BE2C (cell line): ENCODE data around the gene PEX11A.

DNA sequence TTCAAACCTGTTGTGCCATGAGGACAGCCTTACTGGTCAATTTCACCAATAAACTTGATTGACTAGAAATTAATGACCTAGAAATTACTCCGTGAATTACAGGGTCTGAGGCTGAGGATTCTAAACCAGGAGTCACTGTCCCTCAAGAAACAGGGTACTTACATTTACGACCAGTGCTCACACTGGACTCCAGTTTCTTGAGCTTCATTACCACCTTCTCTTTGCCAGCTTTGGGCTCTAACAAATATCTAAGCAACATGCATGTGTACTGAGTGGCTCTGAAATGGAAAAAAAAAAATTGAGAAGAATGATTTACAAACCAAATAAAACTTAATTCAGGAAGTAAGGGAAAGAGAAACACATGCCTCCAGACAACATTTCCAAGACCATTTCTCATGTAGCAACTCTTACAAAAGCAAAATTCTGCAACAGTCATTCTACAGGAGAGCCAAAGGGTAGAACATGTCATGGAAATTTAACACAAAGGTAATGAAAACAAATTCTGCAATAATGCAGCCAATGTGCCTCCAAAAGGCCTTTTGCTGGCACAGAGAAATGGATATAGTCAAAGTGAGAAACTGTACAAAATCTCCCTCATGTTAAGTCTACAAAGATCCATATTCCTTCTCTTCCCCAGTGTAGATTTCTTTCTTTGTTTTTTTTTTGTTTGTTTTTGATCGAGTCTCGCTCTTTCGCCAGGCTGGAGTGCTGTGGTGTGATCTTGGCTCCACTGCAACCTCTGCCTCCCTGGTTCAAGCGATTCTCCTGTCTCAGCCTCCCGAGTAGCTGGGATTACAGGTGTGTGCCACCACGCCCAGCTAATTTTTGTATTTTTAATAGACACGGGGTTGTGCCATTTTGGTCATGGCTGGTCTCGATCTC is 4.0 kb downstream of the PEX11A start:
- RRBS = no CpG with 5 or more reads among the region's 10 CpGs

DNA sequence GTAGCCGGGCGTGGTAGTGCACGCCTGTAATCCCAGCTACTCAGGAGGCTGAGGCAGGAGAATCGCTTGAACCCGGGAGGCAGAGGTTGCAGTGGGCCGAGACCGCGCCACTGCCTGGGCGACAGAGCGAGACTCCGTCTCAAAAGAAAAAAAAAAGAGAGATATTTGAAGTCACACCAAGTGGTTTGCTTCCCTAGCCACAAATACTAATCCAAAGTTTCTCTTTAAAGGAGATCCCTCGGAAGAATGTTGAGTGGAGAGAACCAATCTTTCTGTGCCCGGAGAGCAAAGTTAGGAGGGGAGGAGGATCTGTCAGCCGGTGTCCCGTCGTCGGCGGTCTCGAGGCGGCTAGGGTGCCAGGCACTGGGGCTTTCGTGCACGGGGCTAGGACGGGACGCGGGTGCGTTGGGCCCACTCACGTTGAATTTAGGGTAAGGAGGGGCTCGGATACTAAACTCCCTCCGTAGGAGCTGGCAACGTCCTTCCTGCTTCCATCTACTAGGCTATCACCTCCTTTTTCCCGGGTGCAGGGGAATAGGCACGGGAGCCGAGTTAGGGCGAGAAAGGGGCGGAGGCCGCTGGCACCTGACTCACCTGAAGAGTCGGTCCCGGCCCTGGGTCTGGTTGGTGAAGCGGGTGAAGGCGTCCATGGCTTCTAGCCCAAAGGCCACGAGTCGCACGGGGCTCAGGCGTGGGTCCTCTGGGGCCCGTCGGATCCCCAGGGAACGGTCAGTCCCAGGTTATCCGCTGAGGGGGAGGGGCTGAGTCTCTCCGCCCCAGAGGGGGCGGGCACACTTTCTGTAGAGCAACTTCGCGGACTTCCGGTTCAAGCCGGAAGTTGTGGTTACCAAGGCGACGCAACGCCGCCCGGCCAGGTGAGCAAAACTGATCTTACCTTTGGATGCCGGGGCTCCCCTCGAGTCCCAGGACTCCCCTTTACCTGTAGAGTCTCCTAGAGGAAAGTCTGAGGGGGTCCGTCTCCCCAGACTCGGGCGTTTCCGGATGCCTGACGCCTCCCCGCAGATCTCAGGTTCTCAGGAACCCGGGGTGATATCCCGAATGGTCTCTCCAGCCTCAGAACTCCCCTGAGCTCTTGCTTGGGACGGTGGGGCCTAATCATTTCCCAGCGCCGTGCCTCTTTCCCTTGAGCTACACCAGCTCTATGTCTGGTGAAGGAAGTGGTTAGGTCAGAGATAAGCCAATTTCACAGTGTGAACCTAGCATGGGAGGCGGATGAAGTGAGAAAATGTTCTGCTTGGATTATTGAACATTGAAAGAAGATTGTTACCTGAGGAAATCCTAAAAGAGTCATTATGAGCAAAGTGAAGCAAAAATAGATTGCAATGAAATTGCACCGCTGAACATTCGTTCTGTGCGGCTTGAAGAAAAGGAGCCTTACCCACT is at the start of gene PEX11A:
Gene PEX11A (minus strand): TSS at position 772 of the 1,404 bp plus-strand sequence.
- RRBS = 3% methylated on average over 20 of the region's 76 CpGs

- RRBS = 12% methylated on average over 16 of the region's 54 CpGs
These were observed 1.0 kb downstream of the MESP1 start for GRCh38 chr15:89749829-89750636.

DNA sequence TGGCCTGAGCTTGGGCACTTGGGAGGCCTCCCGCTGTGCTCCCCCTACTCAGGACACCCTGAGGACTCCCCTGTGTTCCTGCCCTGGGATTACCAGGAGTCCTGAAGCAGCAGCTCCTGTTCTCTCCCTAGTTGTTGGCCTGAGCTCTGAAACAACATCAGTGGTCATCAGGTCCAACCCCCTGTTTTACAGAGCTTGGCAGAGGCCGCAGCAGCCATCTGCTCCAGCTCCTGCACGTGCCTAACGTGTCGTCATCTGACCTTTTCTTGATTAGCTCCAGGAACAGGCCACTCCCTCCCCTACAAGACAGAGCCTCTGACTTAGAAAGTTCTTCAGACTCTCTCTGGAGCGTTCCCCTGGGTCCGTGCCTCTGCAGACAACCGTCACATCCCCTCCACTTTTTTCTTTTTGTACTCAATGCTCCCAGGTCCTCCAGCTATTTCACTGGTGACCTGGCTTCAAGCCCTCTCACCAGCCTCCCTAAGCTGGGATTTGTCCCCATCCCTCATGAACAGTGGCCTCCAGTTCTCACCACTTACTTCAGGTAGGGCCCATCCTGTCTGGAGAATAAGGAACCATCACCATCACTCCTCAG is 7.9 kb upstream of the MESP2 start:
- RRBS = no CpG with 5 or more reads among the region's 8 CpGs

GRCh38 chr15:89825189-89825678 is 10.6 kb upstream of the ANPEP start:
- RRBS = 92% methylated on average over 1 of the region's 8 CpGs

DNA sequence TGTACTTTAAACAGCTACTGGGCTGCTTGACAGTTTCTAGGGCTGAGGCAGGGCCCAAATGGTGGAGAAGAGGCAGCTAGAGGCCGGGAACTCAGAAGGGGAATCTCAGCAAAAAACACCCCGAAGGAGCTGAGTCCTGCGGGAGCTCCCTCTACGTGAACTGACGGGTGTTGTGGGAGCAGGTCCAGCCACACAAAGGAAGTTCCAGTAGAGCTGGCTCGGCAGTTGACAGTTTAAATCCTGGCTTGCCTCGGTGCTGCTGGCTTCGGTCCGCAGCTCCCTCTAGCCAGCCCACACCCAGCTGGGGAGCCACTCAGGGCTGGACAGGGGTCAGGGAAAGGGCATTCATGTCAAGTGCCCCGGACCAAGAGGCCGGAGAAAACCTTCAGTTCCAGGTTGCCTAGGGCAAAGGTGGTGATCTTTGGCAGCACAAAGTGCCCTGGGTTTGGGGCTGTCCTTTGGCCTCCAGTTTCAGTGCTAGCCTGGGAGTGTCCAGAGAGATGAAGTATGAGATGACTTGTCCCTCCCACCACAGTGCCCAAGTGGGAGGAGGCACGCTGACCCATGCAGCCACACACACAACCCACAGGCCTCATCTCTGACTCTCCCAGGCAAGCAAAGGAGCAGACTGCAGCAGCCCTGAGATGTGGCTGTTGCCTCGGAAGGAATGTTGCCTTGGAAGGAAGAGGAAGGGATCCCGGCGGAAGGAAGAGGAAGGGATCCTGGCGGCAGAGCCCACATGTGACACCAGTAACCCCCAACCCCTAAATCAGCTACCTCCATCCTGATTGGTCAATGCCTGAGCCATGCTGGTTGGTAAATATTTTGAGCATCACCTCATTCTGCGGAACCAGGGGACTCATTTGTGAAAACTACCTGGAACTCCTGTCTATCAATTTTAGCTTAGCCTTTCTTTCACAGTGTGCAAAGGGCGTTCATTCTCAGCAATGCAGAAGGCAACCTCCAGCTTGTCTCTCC is 13.8 kb upstream of the ANPEP start:
- RRBS = no CpG with 5 or more reads among the region's 18 CpGs

- RRBS = no CpG with 5 or more reads among the region's 4 CpGs
These were observed 36.0 kb downstream of the AP3S2 start for GRCh38 chr15:89857810-89858252.

GRCh38 chr15:90035895-90036288 is 34.8 kb downstream of the ZNF710 start:
- RRBS = no CpG with 5 or more reads among the region's 11 CpGs

GRCh38 chr15:90071501-90071738 is 30.8 kb downstream of the IDH2 start:
- RRBS = no CpG with 5 or more reads among the region's 2 CpGs

DNA sequence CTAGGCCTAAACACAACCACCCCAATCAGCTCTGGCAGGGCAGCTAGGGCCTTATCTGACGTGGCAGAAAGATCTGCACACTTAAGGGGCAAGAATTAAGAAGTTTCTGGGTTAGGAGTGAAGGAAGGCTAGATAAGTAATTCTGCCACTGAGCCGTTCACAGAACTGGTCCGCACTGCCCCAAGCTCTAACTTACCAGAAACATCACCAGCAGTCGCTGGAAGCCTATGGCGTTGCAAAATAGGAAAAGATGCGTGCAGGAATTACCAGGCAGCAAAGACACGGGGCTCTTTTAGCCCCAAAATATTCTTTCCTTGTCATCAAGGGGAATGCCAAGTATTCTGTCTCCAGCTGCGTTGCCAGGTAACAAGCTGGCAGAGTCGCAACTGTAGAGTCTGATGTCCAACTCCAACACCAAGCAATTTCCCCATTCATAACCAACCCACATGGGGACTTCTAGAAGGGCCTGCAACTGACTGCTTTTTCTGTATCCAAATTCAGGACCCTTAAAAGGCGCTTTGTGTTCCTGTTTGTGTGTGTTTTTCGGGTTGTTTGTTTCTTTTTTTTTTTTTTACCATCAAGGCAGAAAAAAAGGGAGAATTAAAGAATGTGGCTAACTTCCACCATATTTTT is 1.8 kb downstream of the IDH2 start:
- RRBS = no CpG with 5 or more reads among the region's 11 CpGs

- RRBS = no CpG with 5 or more reads among the region's 2 CpGs
These were observed 1.7 kb upstream of the IDH2 start for GRCh38 chr15:90103873-90104409.

DNA sequence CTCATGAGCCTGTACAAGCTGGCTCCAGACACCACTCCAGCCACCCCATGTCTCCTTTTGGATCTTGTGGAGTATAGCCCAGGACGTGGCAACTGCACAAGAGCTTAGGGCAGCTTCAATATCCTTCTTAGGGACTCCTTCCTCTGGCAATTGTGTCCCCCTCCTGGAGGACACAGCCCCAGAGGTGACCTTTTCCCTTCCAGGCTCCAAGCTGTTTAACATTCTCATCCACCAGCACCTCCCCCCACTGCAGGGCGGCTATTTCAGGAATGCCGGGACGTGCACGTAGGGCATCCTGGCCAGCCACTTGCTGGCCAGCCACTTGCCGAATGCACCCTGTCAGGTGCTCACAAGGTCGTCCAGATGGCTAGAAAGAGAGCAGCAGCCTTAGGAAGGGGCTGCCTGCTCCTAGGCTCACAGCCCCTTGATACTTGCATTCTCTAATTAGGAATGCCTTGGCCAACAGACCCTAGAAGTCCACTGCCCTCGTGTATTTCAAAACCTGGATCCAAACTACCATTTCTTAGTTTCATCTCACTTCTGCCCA is 24.4 kb upstream of the IDH2 start:
- RRBS = no CpG with 5 or more reads among the region's 8 CpGs

- RRBS = no CpG with 5 or more reads among the region's 12 CpGs
These were observed 14.4 kb downstream of the CIB1 start for GRCh38 chr15:90219313-90219858.

DNA sequence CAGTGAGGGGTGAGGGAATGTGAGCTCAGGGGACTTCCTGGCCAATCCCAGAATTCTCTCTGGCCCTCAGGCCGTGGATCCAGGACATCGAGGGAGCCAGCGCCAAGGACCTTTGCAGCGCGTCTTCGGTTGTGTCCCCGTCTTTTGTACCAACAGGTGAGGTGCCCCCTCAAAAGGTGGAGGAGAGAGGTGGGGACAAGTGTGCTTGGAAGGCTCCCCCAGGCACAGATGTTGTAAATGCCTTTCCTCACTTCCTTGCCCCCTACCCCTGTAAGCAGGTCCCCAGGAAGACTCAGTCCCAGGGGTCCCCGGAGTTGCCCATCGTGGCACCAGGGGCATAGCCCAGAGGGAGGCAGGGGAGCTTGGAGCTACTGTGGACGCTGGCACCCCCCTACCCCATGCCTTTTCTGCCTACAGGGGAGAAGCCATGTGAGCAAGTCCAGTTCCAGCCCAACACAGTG is 6.2 kb downstream of the CIB1 start:
- RRBS = no CpG with 5 or more reads among the region's 10 CpGs

DNA sequence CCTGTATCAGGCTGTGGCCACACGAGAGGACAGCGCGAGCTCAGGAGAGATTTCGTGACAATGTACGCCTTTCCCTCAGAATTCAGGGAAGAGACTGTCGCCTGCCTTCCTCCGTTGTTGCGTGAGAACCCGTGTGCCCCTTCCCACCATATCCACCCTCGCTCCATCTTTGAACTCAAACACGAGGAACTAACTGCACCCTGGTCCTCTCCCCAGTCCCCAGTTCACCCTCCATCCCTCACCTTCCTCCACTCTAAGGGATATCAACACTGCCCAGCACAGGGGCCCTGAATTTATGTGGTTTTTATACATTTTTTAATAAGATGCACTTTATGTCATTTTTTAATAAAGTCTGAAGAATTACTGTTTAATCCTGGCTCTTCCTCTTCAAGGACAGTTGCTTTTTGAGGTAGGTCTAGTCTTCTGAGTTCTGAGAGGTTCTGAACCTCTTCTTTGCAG is 4.4 kb downstream of the CIB1 start:
- RRBS = no CpG with 5 or more reads among the region's 11 CpGs

DNA sequence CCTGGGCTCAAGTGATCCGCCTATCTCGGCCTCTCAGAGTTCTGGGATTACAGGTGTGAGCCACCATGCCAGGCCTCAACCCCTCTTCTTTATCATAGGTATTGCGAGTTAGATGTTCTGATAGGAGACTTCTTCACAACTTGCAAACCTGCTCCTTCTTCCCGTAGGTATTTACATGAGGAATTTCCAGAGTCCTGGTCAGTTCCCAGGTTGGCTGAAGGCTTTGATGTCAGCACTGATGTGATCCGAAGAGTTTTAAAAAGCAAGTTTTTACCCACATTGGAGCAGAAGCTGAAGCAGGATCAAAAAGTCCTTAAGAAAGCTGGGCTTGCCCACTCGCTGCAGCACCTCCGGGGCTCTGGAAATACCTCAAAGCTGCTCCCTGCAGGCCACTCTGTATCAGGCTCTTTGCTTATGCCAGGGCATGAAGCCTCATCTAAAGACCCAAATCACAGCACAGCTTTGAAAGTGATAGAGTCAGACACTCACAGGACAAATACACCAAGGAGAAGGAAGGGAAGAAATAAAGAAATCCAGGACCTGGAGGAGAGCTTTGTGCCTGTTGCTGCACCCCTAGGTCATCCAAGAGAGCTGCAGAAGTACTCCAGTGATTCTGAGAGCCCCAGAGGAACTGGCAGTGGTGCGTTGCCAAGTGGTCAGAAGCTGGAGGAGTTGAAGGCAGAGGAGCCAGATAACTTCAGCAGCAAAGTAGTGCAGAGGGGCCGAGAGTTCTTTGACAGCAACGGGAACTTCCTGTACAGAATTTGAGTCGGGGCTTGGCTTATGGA is 5.7 kb downstream of the NGRN start:
- RRBS = no CpG with 5 or more reads among the region's 11 CpGs

GRCh38 chr15:90291572-90292160 is 26.2 kb downstream of the NGRN start:
- RRBS = no CpG with 5 or more reads among the region's 16 CpGs

DNA sequence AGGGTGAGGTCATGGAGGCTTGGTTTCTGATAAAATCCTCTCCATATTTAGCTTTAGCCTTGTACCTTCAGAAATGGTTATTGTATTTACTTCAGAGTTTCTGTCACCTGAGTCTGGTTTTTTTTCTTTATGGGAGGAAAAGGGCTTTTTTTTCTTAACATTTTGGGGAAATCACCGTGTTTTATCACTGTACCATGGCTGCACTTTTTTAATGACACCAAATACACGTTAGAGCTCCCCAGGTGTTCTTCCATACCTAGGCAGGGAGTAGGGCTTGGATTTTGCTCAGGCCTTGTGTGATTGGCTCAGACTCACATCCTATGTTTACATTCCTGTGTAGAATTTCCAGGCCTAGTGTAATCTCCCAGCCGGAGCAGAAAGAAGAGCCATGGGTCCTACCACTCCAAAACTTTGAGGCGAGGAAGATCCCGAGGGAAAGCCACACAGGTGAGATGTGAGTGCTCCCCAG is 6.5 kb downstream of the ZNF774 start:
- RRBS = no CpG with 5 or more reads among the region's 5 CpGs

- RRBS = no CpG with 5 or more reads among the region's 4 CpGs
These were observed 29.6 kb upstream of the CRTC3 start for GRCh38 chr15:90499925-90500760.